Pericardium (tissue), 1 donor: Measurements from ENCODE around the gene CCL28.

GRCh38 chr5:42718409-42718960 is 38.1 kb upstream of the CCDC152 start:
- RRBS: no CpG with 5 or more reads among the region's 4 CpGs

DNA sequence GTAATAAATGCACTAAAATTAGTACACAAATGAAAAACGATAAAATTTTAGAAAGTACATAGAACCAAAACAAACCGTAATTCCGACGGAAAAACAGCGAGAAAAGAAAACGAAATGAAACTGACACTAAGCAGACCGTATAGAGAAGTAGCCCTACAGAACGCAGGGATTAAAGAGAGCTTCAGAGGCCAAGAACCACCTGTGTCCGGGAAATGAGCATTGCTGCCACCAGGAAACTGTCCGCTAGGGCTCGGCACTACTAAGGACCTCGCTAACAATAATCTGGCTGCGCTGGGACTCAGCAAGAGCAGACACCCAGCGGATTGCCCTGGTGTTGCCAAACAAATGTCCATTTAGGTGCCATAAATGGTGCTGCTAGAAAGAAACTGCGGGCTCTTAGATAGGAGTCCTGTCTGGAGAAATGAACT is 90.9 kb downstream of the ANXA2R start:
- RRBS: no CpG with 5 or more reads among the region's 15 CpGs

GRCh38 chr5:42994363-42995352 is 45.5 kb downstream of the ANXA2R start:
- RRBS: 2% methylated on average over 3 of the region's 57 CpGs

- RRBS: no CpG with 5 or more reads among the region's 22 CpGs
Observed at GRCh38 chr5:43016943-43017776, 23.0 kb downstream of the ANXA2R start.

DNA sequence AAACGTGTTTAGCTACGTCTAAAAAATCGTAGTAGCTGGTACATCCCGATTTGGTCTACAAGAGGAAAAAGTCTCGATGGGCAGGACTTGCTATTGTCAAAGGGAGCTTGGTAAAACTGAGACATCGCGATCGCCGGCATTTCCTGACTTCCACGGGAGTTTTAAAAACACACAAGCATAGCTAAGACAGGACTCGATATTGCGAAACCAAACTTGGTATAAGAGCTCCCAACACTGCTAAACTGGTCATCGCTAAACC is 1.2 kb upstream of the ANXA2R start:
- RRBS: no CpG with 5 or more reads among the region's 13 CpGs

DNA sequence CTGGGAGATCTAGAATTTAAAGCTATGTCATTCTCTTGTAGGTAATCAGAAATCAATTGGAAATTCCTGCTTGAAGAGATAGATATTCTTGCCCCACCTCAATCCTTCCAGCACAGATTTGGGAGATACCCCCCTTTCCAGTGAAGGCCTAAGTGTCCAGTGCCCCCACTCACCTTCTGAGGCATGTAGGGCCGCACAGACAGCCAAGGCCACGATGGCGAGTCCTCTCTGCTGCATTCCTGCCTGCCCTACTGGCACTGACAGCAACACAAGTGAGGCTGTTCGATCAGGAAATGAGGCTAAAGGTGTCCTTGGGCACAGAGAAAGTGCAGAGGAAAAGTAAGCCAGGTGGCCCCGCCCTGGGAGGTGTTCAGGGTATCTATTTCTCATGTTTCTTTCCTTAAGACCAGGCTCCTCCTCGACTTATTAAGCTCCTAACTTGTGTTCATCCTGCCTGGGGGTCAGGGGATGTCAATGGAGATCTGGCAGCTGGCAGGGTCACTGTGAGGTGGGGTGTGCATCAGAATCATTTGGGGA is at the start of gene CCL28:
TSS of gene CCL28 (minus strand) at position 312 of the 537 bp plus-strand sequence.
- RRBS: no CpG with 5 or more reads among the region's 6 CpGs

- RRBS: no CpG with 5 or more reads among the region's 2 CpGs
Observed at GRCh38 chr5:44806880-44807595, 1.7 kb upstream of the MRPS30 start.

DNA sequence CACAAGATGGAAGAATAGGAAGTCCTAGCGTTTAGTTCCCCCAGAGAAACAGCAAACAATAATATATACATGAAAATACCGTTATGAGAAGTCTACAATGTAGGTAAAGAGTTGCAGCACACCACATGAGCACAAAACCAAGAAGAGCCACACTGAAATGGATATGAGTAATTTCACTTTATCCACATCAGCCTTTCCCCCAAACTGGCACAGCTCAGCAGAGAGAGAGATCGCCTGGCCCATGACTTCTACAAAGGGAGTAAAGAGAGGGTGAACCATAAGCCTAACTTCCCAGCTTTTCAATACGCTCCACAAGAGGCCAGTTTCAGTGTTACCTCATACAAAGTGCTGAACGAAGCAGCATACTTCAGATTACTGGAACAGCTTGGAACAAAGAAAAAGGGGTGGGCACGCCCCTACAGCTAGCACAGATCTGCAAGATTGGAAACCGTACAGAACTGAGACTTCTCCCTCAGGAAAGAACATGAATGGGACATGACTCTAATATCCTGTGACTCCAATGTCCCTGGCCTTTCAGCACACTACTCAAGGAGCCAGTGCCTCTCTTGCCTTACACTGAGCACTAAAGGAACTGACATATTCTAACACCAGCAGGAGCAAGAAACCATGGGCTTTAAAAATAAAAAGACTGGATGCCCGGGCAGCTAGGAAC is 75.3 kb downstream of the EMB start:
- RRBS: no CpG with 5 or more reads among the region's 8 CpGs

- RRBS: no CpG with 5 or more reads among the region's 6 CpGs
Observed at GRCh38 chr5:50853142-50853604, 186.7 kb downstream of the PARP8 start.

DNA sequence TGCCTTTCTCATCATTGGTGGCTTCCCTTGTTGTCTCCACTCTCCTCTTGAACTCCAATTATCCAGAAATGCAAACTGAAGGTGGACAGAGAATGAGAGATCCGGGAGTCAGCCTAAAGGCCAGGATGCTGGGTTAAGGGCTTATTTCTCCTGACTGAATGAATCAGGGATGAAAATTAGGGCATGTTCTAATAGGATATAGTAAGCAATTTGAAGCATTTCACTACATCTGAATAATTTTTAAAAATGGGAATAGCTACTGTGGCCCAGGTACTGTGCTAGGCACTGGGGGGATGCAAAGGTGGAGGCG is 189.3 kb downstream of the PARP8 start:
- RRBS: no CpG with 5 or more reads among the region's 2 CpGs

DNA sequence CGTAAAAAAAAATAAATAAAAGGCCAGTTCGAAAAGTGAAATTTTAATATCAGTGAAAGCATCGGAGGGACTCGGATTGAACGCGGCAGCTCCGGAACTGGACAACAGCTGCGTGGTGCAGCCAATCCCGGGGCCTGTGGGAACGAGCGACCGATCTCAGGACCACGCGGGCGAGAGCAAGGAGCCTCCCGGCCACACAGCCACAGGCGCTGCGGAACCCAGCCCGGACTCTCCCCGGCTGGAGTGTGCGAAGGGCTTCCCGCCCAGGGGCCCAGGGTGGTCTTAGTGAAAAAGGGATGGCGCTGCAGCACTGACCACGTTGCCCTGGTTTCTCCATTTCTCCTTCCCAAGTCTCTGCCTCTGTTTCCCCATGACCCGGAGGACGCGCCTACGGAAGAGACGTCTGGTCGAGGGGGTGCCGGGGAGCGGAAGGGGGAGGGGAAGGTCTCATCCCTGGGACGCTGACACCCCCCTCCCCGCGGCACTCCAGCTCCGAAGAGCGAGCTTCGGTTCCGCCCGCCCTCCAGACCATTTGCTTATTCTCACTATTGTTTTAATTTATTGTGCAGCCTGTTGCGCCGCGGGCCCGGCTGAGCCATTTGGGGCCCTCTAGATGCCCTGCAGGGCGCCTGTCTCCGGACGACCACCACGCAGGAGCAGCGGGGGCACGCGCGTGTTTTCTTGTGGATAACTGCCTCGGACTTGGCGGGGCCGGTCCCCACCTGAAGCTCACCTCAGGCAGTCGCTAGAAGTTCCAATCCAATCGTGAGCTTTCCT is 302.9 kb downstream of the PARP8 start:
- RRBS: 7% methylated on average over 31 of the region's 57 CpGs

- RRBS: no CpG with 5 or more reads among the region's 18 CpGs
Observed at GRCh38 chr5:51383631-51384446, 591 bp downstream of the ISL1 start.

- RRBS: no CpG with 5 or more reads among the region's 8 CpGs
Observed at GRCh38 chr5:51387942-51388238, 4.6 kb downstream of the ISL1 start.

DNA sequence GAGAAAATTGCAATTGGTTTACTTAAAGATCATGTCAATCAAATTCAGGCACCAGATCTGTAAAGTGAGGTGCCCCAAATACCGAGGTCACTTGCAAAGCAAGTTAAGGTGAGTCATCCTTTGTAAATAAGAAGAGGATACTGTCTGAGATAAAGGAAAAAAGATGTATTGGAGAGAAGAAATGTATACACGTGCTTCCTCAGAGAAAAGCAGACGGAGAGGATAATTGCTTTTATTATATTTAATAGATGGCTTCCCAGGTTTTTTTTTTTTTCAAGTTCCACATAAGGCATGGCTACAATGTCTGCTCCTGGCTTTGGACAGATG is 363.2 kb upstream of the ITGA1 start:
- RRBS: no CpG with 5 or more reads among the region's 3 CpGs

GRCh38 chr5:52725150-52725820 is 62.4 kb upstream of the ITGA1 start:
- RRBS: no CpG with 5 or more reads among the region's 5 CpGs

DNA sequence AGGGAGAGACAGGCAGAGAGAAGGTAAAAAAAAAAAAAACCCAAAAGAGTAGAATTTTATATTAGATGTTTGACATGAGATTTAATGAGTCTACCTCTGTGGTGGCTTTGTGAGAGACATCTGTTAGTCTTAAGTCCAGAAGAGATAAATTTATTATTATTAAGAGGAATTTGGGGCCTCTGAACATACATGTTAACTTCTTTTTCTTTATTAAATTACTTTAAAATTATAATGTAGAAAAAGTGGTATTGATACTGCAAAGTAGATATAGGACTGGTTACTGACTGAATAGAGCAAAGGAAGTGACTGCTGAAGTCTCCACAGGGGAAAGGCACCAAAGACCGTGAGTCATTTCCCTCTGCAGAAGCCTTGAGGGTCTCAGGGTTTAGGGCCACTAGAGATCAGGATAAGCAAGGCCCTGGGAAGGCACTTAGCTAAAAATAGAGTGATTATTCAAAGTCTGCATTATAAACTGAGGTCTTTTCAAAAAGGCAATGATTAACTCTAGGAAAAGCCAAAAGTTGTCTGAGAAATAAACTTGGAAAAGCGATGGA is 44.8 kb upstream of the ITGA1 start:
- RRBS: no CpG with 5 or more reads among the region's 2 CpGs

GRCh38 chr5:52743978-52744386 is 43.7 kb upstream of the ITGA1 start:
- RRBS: no CpG with 5 or more reads among the region's 1 CpG

DNA sequence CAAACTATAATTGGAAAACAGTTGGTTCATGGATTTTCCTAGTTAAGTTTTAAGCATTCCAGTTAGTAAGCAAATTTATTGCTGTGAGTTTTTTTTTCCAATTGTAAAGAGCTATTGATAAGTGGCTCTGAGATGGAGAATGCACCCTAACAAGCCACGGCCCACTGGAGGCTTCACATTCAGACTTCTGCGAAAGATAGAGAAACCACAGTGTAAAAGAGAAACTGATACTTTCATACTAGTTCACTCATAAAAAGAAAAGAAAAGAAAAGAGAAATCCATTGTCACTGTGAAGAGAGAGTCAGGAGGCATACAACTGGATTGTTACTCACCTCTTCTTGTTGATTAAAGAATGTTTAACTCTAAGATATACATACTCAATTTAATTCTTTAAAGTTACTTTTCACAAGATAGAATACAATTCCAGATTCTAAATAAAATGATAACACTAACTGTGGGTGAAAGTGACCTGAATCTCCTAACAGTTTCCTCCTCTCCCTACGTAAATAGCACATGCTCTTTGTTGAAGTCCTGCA is 16.0 kb upstream of the ITGA1 start:
- RRBS: no CpG with 5 or more reads among the region's 3 CpGs

GRCh38 chr5:52849536-52849972 is 61.8 kb downstream of the ITGA1 start:
- RRBS: no CpG with 5 or more reads among the region's 3 CpGs